Omental fat pad (tissue), 4 donors: Measurements from ENCODE around the genes ACOX2, FHIT and PTPRG.

DNA sequence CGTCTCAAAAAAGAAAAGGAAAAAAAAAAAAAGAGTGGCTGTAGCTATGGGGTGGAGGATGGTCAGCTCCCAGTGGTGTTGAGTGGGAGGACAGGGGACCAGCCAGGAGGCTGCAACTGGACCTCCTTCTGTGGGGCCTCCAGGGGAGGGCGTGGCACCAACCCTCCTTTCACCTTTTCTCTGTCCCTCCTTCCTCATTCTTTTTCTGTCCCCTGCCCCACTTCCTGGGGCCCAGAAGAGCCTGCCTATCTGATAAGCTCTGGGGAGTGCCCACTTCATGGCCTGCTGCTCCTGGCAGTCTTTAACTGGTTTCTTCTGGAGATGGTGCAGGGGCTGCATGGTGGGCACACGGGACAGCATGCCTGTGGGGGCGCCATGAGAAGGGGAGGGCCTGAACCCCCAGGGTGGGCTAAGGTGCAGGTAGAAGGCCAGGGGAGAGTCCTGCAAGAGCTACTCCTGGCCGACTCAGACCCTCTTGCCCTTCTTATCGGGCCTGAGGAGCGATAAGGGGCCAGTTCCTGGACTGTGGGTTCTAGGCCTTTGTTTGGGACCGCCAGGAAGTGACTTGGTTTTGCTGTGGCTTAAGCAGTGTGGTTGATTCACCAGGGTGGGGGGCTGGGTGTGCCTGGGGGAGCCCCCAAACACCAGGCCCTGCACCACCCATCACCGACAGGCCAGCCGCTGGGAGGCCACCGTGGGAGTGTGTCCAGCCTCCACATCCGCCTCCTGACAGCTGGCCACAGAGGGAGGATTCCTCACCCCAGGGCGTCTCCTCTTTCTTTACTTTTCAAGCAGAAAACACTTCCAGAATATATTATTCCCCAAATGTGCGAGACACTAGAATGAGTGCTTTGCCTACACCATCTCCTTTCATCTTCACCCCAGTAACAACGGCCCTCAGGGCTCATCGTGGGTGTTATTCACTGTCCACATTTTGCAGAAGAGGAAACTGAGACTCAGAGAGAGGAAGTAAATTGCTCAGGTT is 49.3 kb upstream of the FLNB start:
- PRO-cap, result no peak
- RAMPAGE, long total RNA, 4 experiments, result no peak in any of the 4 experiments

DNA sequence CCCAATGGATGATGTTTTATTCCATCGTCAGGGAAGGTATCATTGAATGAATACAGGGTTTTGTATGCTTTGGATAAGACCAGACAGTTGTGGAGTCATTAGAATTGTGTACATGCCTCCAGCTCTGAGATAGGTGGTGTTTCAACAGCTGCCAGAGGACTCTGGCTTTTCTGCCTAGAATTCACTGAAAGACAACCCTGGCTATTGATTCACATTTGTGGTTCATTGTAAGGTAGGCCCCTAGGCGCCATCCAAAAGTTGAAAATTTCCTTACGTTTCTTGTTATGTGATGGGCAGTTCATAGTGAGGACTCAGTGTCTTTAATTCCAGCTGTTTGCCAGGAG is 4.5 kb downstream of the FLNB start:
- PRO-cap, result no peak
- RAMPAGE, long total RNA, 4 experiments, result no peak in any of the 4 experiments

DNA sequence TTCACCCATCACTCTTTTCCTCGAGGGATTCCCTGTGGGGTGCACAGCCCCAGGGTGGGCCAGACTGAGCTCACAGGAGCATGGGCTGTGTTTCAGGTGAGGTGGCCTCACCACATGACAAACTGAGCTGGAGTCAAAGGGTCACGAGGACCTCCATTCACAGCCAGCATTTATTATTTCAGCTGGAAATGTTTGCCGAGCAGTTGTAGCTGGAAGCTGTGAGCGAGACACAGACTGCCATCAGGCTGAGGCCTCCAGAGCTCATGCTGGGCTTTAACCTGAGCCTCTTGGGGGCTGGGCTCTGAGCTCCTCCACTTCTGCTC is 57.4 kb downstream of the FLNB start:
- PRO-cap, result no peak
- RAMPAGE, long total RNA, 4 experiments, result no peak in any of the 4 experiments

GRCh38 chr3:58115032-58115751 is 95.6 kb downstream of the DNASE1L3 start:
- PRO-cap, result no peak
- RAMPAGE, long total RNA, 4 experiments, result no peak in any of the 4 experiments

DNA sequence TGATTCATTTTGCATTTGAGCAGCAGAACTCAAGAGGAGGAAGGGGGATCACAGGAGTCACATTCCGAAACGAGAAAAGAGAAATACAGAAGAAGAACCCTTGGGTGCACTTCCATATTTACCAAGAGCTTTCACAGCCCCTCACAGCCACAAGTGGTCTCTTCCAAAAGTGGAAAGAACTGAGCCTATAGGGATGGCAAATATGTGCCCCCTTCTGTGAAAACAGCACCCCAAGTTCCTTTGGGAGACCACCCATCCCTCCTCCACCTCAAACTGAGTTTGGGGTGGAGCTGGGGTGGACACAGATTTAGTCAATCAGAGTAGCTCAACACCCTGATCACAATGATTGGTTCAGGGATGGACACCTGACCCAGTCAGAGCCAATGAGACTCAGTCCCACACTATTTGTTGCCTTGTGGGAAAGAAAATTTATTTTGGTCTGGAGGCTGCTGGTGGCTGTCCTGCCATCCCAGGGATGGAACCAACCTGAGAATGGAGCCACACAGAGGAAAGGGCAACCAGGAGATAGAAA is 10.8 kb downstream of the DNASE1L3 start:
- PRO-cap, result no peak
- RAMPAGE, long total RNA, 4 experiments, result no peak in any of the 4 experiments

- PRO-cap, result no peak
- RAMPAGE, long total RNA, 4 experiments, result no peak in any of the 4 experiments
Measured at GRCh38 chr3:58238183-58238774, 687 bp downstream of the ABHD6 start.

- PRO-cap, result no peak
- RAMPAGE, long total RNA, 4 experiments, result no peak in any of the 4 experiments
Measured at GRCh38 chr3:58260352-58260817, 22.8 kb downstream of the ABHD6 start.

DNA sequence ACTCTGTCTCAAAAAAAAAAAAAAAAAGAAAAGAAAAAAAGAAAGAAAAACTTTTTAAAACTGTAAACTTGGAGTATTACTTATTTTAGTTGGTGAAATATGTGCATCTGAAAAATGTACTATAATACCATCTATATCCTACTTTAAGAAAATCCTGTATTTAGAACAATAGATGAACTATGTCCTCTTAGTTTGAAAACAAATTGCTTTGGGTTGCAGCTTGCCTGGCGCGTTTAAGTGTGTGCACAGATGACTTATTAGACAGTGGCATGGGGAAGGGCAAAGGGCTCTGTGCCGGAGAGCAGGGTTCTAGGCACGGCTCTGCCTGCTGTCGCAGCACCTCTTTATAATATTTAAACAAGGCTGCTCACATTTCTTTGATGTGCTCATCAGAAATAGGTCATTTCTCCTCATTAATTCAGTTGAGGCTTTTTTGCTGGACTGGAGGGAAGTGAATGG is 10.0 kb downstream of the PXK start:
- PRO-cap, result no peak
- RAMPAGE, long total RNA, 4 experiments, result no peak in any of the 4 experiments

DNA sequence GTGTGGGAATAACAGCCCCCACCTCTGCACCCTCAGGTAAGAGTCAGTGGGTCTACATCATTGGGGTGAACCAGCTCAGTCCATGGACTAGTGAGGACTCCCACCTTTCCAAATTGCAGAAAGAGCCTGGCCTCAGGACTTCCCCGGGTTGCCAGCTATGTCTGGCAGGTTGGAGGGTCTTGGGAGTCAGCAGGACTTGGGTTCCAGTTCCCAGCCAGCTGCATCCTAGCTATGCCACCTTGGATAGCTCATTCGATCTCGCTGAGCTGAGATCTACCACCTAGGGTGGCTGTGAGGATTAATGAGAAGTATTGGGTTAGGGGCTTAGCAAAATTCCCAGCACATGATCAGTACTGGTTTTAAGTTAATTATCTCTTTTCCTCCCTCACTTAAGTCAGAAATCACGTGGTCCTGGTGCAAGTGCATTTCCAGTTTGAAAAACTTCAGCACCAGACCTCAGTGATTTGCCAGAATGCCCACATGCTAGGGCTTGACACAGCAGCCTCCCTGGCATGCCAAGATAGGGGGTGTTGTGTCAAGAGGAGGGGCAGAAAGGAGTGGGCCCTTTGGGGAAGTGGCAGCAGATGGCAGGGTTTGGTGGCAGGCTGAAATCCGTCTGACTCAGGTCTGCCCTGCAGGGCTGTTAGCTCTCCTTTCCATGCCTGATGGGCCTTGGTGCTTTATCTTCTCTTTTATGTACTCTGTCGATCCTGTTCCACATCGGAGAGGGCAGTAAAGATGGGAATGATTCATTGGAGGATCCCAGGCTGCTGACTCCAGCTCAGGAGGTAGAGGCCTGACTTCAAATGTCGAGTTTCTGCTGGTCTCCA is 23.2 kb downstream of the PXK start:
- PRO-cap, result no peak
- RAMPAGE, long total RNA, 4 experiments, result no peak in any of the 4 experiments

- PRO-cap, result no peak
- RAMPAGE, long total RNA, 4 experiments, result start-site peak on the minus strand in 3 of 4 experiments, at chr3:58537168-58537193 at its widest, 29 to 130 reads per replicate
Measured at GRCh38 chr3:58537025-58537703, at the start of gene ACOX2. ACOX2 (minus strand) TSS chr3:58537190.

- PRO-cap, result no peak
- RAMPAGE, long total RNA, 4 experiments, result no peak in any of the 4 experiments
Measured at GRCh38 chr3:58657503-58657903, 9.1 kb downstream of the FAM3D start.

GRCh38 chr3:59606994-59607392 is 557.2 kb upstream of the CFAP20DC start:
- PRO-cap, result no peak
- RAMPAGE, long total RNA, 4 experiments, result no peak in any of the 4 experiments

- PRO-cap, result no peak
- RAMPAGE, long total RNA, 4 experiments, result no peak in any of the 4 experiments
Measured at GRCh38 chr3:59895890-59896290, 846.1 kb upstream of the CFAP20DC start.

- PRO-cap, result no peak
- RAMPAGE, long total RNA, 4 experiments, result no peak in any of the 4 experiments
Measured at GRCh38 chr3:60759974-60760463, 491.2 kb downstream of the FHIT start.

DNA sequence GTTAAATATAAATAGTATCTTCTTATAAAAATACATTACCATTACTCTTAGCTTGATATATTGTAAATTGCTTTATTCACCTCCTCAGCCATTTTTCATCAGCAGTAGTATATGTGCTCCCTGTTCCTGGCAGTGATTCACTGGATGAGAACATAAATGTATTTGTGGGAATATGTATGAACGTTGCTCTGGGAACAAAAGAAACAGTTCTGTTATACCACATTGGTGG is 284.3 kb downstream of the FHIT start:
- PRO-cap, result no peak
- RAMPAGE, long total RNA, 4 experiments, result no peak in any of the 4 experiments

DNA sequence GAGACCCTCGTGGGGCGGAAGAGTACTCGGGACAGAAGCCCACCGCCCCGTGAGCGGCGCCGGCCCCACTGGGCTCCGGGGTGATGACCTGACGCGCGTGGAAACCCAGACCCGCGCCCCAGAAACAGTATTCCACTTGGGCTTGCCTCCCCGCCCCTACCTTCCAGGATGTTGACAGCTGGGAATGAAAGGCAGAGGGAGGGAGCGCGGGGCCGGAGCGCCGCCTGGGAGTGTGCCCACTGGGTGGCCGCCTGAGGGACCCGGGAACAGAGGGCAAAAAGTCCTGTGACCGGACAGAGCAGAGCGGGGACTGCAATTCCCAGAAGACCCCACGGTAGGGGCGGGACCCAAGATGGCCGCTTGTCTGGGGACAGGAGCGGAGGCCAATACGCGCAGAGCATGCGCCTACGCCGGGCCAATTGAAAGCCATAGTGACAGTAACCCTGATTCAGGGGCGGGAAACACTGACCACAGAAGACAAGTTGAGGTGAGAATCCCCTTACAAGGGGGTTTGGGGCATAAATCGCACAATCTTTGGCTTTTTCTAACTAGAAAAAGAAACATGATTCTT is at the start of gene FHIT:
Gene FHIT, minus strand, starts transcription at position 312 of the 571 bp plus-strand sequence.
- PRO-cap, result no peak
- RAMPAGE, long total RNA, 4 experiments, result start-site peak on the minus strand in 1 of 4 experiments, centred at position 292 of the sequence, 15 reads per replicate

DNA sequence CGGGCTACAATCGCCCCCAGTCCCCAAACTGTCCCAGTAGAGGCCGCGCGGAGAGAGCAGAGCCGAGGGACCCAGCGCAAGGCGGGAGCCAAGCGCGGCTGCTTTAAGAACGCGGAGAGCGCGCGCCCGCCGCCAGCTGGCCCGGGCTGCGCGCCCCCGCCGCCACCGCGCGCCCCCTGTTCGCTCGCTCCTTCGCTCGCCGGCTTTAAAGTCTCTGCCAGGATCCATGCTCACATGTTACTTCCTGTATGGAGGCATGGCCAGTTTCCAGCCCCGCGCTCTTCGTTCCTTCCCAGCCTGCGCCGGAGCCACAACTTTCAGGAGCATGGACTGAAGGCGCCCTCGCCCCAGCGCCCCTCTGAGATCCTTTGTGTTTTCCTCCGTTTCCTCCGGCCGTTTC is at the start of gene PTPRG:
Gene PTPRG, plus strand, starts transcription at position 235 of the 400 bp plus-strand sequence.
- PRO-cap, result no peak
- RAMPAGE, long total RNA, 4 experiments, result no peak in any of the 4 experiments

GRCh38 chr3:61669728-61670139 is 108.4 kb downstream of the PTPRG start:
- PRO-cap, result no peak
- RAMPAGE, long total RNA, 4 experiments, result no peak in any of the 4 experiments

DNA sequence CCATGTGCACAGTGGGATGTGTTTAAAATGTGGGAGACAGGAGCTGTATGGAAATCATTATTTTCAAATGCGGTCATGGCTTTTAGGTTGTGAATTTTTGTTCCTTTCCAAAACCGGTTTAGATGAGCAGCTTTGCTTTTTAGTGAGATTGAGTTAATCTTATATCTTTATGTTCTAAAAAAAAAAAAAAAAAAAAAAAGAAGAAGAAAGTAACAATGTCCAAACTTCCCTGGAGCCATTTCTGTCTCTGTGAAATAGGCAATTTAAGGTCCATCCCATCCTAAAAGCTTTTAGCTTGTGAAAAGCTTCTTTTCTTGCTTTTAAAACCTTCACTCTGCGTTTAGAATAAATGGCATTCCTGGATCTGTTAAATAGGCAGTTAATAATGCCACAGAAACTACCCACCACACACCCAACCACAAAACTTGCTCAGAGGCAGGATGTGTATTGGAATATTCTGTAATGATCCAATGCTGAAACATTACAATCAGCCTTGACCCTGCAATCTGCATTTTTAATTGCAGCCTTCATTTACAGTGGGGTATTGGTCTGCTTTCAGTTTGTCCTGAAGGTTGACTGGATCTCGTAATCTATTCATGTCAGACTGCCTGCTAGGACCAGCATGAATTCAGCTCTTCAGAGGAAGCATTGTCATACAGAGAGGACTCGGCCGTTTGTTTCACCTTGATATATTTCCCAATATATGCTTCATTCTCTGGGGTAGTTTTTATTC is 119.7 kb downstream of the PTPRG start:
- PRO-cap, result no peak
- RAMPAGE, long total RNA, 4 experiments, result no peak in any of the 4 experiments

- PRO-cap, result no peak
- RAMPAGE, long total RNA, 4 experiments, result no peak in any of the 4 experiments
Measured at GRCh38 chr3:61683270-61683599, 121.9 kb downstream of the PTPRG start.